ENCODE data around the genes MORN3, ZCCHC8 and DENR.

GRCh38 chr12:121669233-121669909 lies at the start of gene MORN3:
TSS of gene MORN3 (minus strand) at chr12:121669654.
- PRO-cap, 2 experiments, result no peak in any of the 2 experiments

DNA sequence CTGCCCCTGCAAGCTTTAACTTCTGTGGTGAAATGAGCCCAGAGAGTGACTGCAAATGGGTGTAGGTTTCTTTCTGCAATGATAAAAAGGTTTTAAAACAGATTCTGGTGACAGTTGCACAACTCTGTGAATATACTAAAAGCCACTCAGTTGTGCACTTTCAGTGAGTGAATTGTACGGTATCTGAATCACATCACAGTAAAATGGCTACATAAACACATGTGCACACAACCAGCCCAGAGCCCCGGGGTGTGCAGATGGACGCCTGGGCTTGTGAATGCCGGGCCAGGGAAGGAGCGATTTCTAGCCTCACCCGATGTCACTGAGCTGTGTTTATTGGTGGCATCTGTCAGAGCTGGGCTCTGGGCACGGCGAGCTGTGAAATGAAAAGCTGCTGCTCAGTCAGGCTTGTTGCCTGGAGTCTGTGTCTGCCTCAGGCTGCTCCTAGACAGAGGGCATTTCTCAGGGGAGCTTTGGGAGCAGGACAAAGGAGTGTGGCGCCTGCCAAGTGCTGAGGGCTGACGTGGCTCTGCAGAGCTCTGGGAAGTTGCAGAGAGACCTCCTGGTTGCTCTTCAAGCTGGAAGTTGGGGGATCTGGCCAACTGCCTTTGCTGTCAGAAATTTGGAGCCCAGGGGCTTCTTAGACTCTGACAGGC lies 25.9 kb downstream of the RHOF start:
- PRO-cap, 2 experiments, result peak in 1 of 2 experiments; most common plus-strand start position 401 of the sequence (in 1); most common minus-strand start position 335 of the sequence (in 1)

GRCh38 chr12:121769763-121770366 lies 23.6 kb downstream of the RHOF start:
- PRO-cap, 2 experiments, result peak in 1 of 2 experiments; most common plus-strand start chr12:121770015 (in 1)

DNA sequence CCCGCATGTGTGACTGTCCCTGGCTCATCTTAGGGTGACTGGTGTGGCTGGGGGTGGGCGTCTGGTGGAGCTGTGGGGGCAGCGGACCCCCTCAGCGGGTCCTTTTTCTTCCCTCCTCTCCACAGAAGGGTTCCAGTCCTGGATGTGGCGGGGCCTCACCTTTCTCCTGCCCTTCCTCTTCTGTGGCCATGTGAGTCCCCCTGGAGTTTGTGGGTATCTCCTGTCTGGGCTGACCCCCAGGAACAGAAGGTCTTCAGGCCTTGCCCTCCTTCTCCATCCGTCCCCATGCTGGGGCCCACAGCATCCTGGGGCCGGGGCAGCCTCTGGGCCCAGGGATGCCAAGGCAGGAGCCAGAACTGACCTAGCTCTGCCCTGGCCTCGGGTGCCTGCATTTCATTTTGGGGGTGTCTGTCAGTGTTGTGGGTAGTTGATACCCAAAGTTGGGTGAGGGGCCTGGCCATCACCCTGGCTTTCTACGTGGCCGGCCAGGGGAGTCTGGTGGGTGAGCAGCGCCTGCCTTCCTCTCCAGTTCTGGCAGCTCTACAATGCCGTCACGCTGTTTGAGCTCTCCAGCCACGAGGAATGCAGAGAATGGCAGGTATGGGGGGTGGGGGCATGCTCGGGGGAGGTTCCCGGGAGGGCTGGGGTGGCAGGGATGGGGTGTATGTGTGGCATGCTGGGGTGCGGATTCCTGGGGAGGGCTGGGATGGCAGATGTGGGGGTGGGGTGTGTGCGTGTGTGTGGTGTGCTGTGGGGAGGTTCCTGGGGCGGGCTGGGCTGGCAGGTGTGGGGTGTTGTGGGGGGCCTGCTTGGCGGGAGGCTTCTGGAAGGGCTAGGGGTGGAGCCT lies 18.7 kb downstream of the RHOF start:
- PRO-cap, 2 experiments, result no peak in any of the 2 experiments

- PRO-cap, 2 experiments, result no peak in any of the 2 experiments
Observed at GRCh38 chr12:121798903-121799208, 5.0 kb upstream of the SETD1B start.

DNA sequence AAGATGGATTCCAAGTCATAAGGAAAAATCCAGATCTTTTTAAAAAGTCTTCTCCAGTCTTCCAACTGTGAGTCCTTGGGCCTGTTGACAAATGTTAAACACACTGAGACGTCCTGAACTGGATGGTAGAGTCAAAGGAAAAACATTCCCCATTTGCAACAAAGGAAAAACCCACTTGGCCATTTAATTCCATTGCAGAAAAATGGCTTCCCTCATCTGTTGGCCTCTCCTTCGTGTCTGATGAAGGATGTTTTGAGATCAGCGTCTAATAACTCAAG lies 1.2 kb upstream of the SETD1B start:
- PRO-cap, 2 experiments, result peak in 2 of 2 experiments; most common minus-strand start position 239 of the sequence (in 1)

DNA sequence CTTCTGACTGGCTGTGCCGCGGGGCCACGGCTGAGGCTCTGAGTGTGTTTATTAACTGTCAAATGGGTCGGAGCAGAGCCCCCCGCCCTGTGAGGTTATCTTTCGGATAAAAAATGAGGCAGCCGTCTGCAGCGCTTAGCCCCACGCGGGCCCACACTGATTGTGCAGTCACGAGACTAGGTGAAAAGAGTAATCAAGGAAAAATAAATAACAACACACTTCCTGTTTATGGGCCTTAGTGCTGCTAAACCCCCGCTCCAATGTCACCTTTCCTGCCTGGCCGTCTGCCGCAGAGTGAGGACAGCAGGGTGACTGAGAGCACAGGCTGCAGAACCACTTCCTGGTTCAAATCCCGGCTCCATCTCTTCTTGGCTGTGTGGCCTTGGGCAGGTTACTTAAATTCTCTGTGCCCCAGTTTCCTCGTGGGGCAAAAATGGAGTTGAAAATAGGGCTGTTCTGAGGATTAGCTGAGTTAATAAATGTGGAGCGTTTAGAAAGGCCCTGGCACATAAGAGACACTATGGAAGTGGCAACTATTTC lies 9.4 kb downstream of the SETD1B start:
- PRO-cap, 2 experiments, result peak in 1 of 2 experiments; most common minus-strand start position 296 of the sequence (in 1)

- PRO-cap, 2 experiments, result no peak in any of the 2 experiments
Observed at GRCh38 chr12:121963251-121963695, 44.9 kb downstream of the CFAP251 start.

DNA sequence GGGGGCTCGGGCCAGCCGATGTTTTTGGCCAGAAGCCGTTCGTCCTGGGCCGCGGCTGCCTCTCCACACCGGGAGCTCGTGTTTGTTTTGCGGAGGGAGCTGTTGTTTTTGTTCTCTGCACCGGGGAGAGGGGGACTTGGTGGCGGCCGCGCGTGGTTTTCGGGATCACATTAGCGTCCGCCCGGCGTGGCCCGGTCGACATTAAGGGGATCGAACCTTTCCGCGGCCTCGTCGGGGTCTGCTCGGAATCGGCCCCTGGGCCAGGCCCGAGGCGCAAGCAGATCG lies 1.2 kb downstream of the BCL7A start:
- PRO-cap, 2 experiments, result no peak in any of the 2 experiments

GRCh38 chr12:122051106-122051621 lies 27.4 kb upstream of the MLXIP start:
- PRO-cap, 2 experiments, result peak in 2 of 2 experiments; most common plus-strand start chr12:122051490 (in 1); most common minus-strand start chr12:122051380 (in 1)

GRCh38 chr12:122080393-122080891 lies 1.9 kb downstream of the MLXIP start:
- PRO-cap, 2 experiments, result peak in 2 of 2 experiments; most common plus-strand start chr12:122080679 (in 1); most common minus-strand start chr12:122080527 (in 2)

DNA sequence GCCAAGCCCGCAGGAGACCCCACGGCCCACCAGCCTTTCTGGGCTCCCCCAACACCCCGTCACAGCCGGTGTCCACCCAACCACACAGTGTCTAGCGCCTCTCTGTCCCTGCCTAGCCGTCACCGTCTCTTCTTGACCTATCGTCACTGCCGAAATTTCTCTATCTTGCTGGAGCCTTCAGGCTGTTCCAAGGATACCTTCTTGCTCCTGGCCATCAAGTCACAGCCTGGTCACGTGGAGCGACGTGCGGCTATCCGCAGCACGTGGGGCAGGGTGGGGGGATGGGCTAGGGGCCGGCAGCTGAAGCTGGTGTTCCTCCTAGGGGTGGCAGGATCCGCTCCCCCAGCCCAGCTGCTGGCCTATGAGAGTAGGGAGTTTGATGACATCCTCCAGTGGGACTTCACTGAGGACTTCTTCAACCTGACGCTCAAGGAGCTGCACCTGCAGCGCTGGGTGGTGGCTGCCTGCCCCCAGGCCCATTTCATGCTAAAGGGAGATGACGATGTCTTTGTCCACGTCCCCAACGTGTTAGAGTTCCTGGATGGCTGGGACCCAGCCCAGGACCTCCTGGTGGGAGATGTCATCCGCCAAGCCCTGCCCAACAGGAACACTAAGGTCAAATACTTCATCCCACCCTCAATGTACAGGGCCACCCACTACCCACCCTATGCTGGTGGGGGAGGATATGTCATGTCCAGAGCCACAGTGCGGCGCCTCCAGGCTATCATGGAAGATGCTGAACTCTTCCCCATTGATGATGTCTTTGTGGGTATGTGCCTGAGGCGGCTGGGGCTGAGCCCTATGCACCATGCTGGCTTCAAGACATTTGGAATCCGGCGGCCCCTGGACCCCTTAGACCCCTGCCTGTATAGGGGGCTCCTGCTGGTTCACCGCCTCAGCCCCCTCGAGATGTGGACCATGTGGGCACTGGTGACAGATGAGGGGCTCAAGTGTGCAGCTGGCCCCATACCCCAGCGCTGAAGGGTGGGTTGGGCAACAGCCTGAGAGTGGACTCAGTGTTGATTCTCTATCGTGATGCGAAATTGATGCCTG lies 3.2 kb downstream of the B3GNT4 start:
- PRO-cap, 2 experiments, result no peak in any of the 2 experiments

- PRO-cap, 2 experiments, result no peak in any of the 2 experiments
Observed at GRCh38 chr12:122333836-122334579, 67.7 kb upstream of the VPS33A start.

DNA sequence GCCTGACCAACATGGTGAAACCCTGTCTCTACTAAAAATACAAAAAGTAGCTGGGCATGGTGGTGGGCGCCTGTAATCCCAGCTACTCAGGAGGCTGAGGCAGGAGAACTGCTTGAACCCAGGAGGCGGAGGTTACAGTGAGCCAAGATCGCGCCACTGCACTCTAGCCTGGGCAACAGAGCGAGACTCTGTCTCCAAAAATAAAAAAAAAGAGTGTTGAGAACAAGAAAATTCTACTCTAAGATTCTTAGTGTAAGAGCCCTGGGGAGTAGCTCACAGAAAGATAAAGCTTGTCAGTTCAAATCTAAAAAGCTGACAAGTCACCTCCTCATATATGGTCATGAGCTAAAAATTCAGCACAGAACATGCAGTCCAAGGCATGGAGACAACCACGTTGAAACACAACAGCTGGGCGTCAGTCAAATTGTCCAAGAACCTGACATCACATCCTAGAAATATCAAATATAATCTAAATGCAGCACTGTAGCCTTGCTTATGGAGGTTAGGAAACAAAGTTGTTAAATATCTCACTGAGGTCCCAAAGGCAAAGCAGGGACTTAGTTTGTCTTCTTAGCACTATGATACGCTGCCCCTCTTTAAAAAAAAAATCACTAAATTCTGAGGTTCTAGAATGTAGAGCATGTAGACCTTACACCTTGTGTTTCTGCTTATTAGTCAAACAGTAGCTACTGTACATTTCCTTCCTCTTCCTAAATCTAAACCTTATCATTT lies 47.7 kb downstream of the CLIP1 start:
- PRO-cap, 2 experiments, result no peak in any of the 2 experiments

- PRO-cap, 2 experiments, result peak in 2 of 2 experiments; most common plus-strand start chr12:122421448 (in 1); most common minus-strand start chr12:122421505 (in 1)
Observed at GRCh38 chr12:122421235-122422347, 878 bp downstream of the CLIP1 start.

- PRO-cap, 2 experiments, result peak in 2 of 2 experiments; most common plus-strand start chr12:122500417 (in 1); most common minus-strand start chr12:122500932 (in 2)
Observed at GRCh38 chr12:122500019-122501031, at the start of gene ZCCHC8. TSS of gene ZCCHC8 (minus strand) at chr12:122500932.

GRCh38 chr12:122643951-122644297 lies 59.2 kb downstream of the HCAR2 start:
- PRO-cap, 2 experiments, result no peak in any of the 2 experiments

- PRO-cap, 2 experiments, result peak in 2 of 2 experiments; most common plus-strand start chr12:122752824 (in 2); most common minus-strand start chr12:122752571 (in 1)
Observed at GRCh38 chr12:122752335-122753234, at the start of gene DENR. TSS of gene DENR (plus strand) at chr12:122752824.

DNA sequence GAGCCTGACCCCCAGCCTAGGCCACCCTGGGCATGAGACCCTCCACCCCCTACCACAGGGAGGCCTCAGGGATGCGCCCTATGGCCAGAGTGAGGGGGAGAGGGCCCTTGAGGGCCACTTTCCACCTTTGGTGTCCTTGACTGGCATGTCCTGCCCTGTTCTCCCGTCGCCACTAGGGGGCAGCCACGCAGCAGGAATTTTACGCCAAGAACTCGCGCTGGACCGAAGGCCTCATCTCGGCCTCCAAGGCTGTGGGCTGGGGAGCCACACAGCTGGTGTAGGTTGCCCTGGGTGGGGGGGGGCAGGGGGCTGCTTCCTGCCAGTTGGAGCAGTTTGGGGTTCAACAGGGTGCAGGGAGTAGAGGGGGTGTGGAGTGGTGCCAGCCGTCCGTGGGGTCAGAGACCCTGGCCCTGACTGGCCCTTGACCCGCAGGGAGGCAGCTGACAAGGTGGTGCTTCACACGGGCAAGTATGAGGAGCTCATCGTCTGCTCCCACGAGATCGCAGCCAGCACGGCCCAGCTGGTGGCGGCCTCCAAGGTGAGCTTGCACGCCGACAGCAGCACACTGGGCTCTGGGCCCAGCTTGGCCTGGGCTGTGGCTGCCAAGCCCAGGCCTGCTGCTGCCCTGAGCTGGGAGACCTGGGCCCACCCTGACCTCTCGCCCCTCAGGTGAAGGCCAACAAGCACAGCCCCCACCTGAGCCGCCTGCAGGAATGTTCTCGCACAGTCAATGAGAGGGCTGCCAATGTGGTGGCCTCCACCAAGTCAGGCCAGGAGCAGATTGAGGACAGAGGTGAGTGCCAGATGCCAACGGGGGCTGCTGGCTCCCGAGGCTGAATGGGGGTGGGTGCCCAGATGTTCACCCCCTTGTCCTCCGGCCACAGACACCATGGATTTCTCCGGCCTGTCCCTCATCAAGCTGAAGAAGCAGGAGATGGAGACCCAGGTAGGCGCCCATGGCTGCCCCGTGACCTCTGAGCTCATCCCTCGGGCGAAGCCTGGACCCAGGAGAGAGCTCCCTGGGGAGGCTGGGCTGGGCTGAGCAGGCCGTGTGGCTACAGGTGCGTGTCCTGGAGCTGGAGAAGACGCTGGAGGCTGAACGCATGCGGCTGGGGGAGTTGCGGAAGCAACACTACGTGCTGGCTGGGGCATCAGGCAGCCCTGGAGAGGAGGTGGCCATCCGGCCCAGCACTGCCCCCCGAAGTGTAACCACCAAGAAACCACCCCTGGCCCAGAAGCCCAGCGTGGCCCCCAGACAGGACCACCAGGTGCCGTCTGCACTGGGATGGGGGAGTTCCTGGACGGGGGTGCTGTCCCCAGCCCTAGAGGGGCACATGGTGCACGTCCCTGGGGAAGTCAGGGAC lies 25.5 kb downstream of the HIP1R start:
- PRO-cap, 2 experiments, result no peak in any of the 2 experiments

- PRO-cap, 2 experiments, result peak in 2 of 2 experiments; most common plus-strand start chr12:122910189 (in 2); most common minus-strand start chr12:122910057 (in 1)
Observed at GRCh38 chr12:122909924-122910415, 14.0 kb upstream of the VPS37B start.